Mesenteric fat pad (tissue), 1 donor: ENCODE measurements around a stretch of chr10.

GRCh38 chr10:21508985-21509326 is 16.5 kb downstream of the SKIDA1 start:
- PRO-cap, result no peak

DNA sequence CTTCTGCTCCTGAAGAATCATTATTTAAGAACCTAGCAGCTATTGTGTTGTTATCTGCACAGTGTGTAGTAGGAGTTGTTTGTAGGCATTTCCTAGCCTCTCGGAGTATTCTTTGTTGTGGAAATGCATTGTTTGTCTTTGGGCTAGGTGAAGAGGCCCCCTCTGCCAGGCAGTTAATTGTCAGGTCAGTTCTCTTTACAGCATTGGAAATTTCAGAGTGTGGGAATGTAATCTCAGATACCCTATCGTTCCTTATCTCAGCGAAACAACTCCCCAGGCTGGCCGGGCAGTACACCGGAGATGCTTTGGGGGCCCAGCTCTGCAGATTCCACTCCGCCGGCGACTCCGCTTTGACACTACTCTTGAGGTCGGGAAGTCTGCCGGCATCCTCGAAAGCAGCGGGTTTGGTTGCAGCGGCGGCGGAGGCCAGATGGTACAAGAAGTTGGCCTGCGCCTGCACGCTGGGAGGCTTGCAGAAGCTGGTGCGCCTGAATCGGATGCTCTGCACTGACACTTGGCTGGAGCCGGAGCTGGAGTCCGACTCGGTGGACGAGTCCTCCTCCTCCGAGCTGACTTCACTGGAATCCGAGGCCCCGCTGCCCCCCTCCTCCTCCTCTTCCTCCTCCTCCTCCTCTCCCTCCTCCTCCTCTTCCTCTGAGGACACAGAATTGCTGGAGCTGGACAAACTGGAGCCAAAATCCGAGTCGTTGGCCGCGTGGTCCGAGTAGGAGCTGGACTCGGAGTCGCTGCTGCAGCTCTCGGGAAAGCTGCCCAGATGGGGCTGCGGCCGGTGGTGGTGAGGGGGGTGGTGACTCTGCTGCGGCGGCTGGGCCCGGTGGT is 9.3 kb downstream of the SKIDA1 start:
- PRO-cap, result no peak

DNA sequence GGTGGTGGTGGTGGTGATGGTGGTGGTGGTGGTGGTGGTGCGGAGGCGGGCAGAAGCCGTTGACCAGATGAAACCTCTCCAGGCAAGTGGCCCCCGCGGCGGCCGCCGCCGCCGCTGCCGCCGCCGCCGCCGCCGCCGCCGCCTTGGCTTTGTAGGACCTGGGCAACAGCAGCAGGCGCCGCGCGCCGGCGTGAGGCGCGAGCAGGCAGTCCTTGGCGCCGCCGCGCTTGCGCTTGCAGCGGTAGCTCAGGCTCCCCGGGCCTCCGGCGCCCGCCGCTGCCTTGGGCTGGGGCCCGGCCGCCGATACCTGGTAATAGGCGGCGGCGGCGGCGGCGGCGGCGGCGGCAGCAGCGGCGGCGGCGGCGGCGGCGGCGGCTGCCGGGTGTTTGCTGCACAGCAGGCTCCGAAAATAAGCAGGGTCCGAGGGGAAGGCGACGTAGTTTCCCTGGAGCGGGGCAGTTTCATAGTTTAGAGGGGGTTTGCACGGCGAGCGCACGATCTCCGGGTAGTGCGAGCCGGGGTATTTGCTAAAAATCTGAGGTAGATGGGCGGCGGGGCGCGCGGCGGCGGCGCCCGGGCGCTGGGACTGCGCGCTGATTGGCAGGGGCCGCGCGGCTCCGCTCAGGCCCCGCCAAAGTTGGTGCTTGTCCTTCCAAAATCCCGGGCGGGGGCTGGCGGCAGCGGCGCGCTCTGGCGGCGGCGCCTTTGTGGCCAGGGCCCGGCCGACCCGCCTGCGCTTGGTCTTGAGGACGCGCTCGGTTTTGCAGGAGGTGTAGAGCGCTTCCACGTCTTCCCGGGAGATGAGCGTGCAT is 8.5 kb downstream of the SKIDA1 start:
- PRO-cap, result no peak

- PRO-cap, result no peak
Observed at GRCh38 chr10:21535328-21535787, 1.3 kb downstream of the MLLT10 start.

GRCh38 chr10:21654650-21655263 is 120.7 kb downstream of the MLLT10 start:
- PRO-cap, result no peak

- PRO-cap, result no peak
Observed at GRCh38 chr10:21667045-21668139, 133.4 kb downstream of the MLLT10 start.

- PRO-cap, result no peak
Observed at GRCh38 chr10:22086727-22087187, 83.2 kb upstream of the DNAJC1 start.

- PRO-cap, result bidirectional peak, plus-strand start at chr10:22252099, minus-strand start at chr10:22252044
Observed at GRCh38 chr10:22251525-22252297, 33.9 kb upstream of the EBLN1 start.

- PRO-cap, result no peak
Observed at GRCh38 chr10:22320401-22320498, 649 bp upstream of the BMI1 start.

- PRO-cap, result no peak
Observed at GRCh38 chr10:22530256-22530608, 184.1 kb downstream of the PIP4K2A start.

GRCh38 chr10:22613026-22613402 is 101.4 kb downstream of the PIP4K2A start:
- PRO-cap, result no peak

- PRO-cap, result no peak
Observed at GRCh38 chr10:22655278-22655551, 59.2 kb downstream of the PIP4K2A start.

DNA sequence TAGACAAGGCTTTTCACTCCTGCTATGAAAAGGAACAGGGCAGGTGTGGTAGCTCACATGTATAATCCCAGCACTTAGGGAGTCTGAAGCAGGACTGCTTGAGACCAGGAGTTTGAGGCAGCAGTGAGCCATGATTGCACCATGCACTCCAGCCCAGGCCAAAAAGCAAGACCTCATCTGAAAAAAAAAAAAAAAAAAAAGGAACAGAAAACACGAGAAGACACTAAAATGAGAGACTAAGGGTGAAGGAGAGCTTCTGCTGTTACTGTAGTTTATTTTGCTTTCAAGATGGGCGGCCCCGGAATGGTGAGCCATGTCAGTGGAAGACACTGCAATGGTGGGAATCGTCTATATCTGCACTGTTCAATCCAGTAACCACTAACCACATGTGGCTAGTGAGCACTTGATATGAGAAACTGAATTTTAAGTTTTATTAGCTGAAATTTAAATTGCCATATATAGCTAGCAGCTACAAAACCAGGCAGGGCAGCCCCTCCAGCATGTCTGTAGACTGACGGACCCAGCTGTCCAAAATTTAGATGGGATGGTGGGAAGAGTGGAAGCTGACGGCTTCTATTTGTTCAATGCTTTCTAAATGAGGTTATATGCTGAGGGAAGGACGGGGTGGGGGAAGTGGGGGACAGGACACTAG is 9.8 kb downstream of the PIP4K2A start:
- PRO-cap, result no peak

DNA sequence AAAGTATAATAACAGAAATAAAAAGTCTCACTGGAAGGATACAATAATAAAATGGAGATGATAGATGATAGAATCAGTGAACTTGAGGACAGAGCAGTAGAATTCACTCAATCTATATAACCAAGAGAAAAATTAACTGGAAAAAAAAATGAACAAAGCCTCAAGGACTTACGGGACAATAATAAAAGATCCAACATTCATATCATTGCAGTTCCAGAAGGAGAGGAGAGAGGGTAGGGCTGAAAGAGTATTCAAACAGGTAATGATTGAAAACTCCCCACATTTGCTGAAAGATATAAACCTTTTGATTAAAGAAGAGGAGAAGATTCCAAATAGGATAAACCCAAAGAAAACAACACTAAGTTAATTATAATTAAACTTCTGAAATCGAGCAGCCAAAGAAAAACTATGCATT is 71.7 kb upstream of the MSRB2 start:
- PRO-cap, result no peak

DNA sequence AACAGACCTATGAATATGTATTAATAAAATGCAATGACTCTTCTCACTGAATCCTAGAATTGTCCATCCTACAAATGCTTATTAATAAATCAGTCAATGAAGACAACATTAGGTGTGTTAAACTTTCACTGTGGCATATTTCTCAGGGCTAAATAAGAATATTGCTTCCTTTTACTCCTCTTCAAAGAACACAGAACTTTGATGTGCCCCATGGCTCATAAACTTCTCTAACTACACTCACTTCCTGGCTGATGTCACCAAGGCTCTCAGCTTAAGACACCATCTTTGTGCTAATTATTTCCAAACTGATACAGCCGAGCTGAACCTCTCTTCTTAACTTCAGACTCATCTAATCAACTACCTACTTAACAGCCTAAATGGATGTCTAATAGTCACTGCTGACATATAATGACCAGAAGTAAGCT is 3.7 kb downstream of the C10orf67 start:
- PRO-cap, result no peak

- PRO-cap, result no peak
Observed at GRCh38 chr10:23345904-23346362, 1.3 kb upstream of the C10orf67 start.

GRCh38 chr10:23367757-23368801 is 23.5 kb upstream of the C10orf67 start:
- PRO-cap, result no peak

GRCh38 chr10:24385705-24386780 is 177.1 kb downstream of the KIAA1217 start:
- PRO-cap, result no peak

DNA sequence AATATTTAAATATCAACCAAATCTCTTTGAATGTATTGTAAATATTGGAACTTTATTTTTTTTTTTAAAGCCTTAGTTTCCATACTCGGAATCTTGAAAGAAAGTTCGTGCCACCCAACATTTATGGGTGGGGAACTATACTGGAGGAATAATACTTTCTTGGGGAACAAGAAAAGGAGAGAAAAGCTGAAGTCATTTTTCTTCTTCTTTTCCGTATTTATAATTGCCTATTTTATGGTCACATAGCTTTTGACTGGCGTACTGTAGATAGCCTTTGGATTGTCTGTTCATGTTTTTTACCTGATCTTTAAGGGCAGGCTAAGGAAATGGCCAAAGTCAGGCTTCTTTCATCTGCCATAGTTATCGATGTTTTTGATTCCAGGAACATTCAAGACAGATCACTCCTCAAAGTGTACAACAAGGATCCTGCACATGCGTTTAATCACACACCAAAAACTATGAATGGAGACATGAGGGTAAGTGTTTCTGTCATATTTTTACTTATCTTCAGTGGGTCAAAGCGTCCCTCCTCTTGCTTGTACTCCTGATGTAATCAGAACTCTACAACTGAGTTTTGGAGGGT is 229.2 kb downstream of the KIAA1217 start:
- PRO-cap, result no peak

- PRO-cap, result no peak
Observed at GRCh38 chr10:24450616-24451368, 241.9 kb downstream of the KIAA1217 start.